Paraaortic lymph node (tissue), 1 donor: Measurements from ENCODE around the genes AIDA, SUSD4 and CAPN8.

- PRO-cap: no peak
Measured at GRCh38 chr1:220706357-220706938, 16.3 kb downstream of the C1orf115 start.

- PRO-cap: no peak
Measured at GRCh38 chr1:220767065-220768130, 19.3 kb downstream of the MTARC2 start.

- PRO-cap: no peak
Measured at GRCh38 chr1:220791290-220791981, 4.7 kb downstream of the MTARC1 start.

GRCh38 chr1:220887441-220887792, 8.2 kb downstream of the HLX start:
- PRO-cap: no peak

DNA sequence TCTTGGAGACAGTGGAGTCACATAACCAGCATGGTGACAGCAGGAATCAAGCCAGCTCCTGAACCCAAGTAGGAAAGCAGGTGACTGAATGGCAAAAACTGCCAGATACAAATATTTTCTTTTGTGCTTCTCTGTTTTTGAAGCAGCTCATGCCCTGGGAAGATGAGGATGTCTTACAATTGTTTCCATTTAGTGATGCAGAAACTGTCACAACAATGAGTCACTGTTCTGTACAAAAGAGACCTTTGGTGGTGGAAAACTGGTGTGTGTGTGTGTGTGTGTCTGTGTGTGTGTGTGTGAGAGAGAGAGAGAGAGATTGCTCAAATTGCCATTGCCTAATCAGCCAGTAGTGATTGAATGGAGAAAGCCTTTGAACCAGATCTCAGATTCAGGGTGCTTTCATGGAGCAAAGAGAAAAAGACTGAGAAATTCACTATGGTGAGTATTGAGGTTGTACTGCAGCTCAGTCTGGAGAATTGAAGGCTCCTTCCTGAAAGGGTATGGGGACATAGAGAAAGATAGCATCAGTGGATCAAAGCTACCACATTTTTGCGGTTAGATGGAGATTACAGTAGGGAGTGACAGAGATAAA, 406.7 kb downstream of the DUSP10 start:
- PRO-cap: no peak

DNA sequence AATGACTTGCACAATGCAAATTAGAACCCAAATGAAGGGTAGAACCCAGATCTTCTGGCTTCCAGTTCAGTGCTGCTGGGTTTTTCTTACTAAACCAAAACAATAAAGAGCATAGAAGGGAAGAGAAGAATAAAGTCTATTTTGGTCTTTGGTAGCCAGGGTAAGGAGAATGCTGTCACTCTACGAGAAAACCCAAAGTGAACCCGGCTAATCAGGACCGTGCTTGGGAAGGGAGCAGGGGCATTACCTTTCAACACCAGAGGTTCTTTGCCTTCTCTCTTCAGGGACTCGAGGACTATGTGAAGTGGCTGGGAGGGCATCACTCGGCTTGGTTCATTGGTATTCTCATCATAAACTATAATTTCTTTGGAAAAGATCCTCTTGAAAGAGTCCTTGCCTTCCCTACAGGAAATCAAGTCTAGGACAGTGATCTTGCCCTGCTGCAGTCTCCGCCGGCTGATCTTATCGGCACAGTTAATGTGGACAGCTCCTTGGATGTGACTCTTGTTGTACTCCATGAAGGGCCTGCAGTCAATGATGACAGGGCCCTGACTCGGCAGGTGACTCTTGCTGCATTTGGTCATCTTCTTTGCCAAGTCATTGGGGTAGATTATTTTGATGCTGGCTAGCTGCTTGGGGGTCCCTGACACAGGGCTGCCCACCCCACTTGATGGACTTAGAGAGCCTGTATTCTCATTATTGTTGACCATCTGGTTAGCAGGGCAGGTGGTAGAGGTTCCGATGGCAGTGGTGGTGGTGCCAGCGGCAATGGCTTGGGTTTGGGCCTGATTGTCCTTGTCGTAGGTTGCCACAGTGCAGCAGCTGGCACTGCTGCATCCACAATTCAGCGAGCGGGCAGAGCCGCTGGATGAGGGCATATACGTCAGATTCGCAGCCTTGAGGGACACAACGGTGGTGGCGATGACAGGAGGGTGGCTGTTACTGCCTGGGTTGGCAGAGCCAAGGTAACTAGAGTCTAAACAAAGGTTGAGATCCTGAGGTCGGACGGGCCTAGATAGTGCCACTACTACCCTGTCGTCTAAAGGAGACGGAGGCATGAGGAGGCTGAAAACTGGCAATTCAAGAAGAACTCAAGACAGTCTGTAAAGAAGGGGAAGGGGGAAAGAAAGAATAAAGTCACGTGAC, 2.8 kb downstream of the DUSP10 start:
- PRO-cap: no peak

- PRO-cap: no peak
Measured at GRCh38 chr1:221743640-221744248, 1.9 kb upstream of the DUSP10 start.

DNA sequence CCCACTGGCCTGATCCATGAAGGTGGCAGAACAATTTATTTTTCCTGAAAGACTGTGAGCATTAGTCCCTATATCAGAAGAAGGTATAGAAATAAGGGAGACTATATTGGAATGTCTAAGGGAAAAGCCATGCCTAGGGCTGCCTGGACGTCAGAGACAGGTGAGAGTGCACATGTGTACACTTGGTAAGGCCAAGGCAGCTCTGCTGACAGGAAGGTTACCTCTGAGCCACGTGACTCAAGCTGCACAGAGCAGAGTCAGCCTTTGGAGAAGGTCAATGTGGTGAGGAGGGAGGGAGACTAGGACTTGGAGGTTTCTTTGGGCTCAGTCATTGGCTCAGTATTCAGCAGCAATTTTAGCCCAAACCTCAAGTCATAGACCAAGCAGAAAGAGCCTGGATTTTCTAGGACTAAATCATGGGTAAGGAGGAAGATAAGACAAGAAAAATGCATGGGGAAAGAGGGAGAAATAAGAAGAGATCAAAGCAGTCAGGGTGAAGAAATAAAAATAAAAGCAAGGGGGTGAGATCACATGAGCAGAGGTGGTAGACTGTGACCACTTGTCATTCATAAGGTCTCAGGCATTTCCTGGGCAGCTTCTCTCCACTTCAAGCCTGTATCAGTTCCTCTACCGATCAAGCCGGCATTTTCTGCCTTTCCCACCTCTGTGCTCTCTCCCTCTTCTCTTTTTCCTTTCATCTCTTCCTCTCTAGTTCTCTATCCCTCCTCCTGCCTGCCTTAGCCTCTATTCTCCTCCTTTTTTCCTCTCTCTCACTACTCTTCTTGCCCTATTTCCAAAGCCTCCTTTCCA, 51.6 kb upstream of the DUSP10 start:
- PRO-cap: no peak

DNA sequence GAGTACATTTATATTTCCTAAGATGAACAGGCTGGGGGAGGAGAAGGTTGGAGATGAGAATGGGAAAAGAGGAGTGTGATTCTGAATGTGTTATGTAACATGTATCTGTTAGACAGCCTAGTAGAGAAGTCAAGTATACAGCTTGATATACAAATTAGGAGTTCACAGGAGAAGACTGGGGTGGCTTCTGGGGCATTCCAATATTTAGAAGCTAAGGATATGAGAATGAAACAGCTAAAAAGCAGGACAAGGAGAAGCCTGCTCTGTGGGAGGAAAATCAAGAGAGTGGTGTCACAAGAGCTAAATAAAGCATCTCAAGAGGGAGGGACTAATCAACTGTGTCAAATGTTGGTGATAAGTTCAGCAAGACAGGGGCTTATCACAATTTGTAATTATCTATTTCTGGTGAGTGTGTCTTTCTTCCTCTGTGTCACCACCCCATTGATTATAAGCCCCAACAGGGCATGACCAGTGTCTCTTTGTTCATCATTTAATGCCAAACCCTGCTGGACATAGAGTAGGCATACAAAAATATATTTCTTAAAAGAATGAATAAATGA, 295.8 kb upstream of the DUSP10 start:
- PRO-cap: no peak

DNA sequence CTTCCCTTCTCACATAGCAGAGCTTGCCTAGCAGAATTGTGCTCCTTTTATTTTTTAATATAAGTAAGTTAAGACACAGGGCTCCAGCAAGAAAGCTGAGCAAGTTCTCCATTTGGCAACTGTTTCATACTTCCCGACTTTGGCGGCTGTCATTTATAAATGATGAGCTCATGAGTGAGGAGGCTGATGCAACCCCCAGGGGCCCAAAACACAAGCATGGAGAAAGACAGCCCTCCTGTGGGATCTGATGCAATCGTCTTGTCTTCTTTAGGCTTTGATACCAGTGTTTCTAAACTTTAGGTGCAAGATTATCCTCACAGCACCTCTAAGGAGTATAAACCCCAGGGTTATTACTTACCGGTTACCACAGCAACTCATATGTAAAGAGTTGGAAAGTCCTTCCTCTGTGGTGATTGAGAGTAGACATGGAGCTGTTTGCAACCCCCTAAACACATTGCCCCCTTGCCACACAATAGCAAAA, 92.5 kb downstream of the HHIPL2 start:
- PRO-cap: no peak

GRCh38 chr1:222711669-222712672, at the start of gene AIDA:
Gene AIDA, minus strand, starts transcription at chr1:222712491.
- PRO-cap: bidirectional peak, plus-strand start at chr1:222712564, minus-strand start at chr1:222712474

DNA sequence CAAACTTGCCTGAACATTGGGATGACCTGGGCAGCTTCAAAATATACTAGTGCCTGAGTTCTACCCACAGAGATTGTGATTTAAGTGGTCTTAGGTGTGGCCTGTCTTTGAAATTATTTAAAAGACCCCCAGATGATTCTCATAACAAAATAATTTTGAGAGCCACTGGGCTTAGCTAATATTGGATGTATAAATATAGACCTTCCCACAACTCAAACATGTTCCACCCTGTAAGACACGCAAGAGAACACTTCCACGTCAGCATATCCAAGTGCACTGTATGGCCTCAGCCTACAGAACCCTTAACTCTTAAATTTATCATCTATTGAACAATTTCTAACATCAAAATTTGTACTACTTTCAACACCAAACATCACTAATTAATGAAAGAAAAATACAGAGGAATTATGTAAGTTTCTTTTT, 2.4 kb downstream of the FAM177B start:
- PRO-cap: no peak

- PRO-cap: no peak
Measured at GRCh38 chr1:222843936-222844498, 29.2 kb downstream of the DISP1 start.

GRCh38 chr1:223363875-223364850, at the start of gene SUSD4:
Gene SUSD4, minus strand, starts transcription at chr1:223364176.
- PRO-cap: bidirectional peak, plus-strand start at chr1:223364329, minus-strand start at chr1:223364114

GRCh38 chr1:223544685-223545404, 120.7 kb downstream of the CAPN8 start:
- PRO-cap: no peak

GRCh38 chr1:223665233-223666059, at the start of gene CAPN8:
Gene CAPN8, minus strand, starts transcription at chr1:223665701.
- PRO-cap: no peak

GRCh38 chr1:223720619-223721579, 8.6 kb downstream of the CAPN2 start:
- PRO-cap: no peak

DNA sequence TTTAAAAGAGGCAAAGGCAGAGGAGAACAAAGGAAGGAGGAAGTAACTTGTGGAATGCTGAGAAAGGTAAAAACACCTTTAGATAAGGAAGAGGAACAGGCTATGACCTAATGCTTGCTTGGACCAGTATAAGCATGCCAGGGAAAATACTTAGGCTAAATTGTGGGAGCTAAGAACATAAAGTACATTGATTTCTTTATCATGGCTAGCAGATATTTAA, 28.1 kb downstream of the CAPN2 start:
- PRO-cap: no peak

DNA sequence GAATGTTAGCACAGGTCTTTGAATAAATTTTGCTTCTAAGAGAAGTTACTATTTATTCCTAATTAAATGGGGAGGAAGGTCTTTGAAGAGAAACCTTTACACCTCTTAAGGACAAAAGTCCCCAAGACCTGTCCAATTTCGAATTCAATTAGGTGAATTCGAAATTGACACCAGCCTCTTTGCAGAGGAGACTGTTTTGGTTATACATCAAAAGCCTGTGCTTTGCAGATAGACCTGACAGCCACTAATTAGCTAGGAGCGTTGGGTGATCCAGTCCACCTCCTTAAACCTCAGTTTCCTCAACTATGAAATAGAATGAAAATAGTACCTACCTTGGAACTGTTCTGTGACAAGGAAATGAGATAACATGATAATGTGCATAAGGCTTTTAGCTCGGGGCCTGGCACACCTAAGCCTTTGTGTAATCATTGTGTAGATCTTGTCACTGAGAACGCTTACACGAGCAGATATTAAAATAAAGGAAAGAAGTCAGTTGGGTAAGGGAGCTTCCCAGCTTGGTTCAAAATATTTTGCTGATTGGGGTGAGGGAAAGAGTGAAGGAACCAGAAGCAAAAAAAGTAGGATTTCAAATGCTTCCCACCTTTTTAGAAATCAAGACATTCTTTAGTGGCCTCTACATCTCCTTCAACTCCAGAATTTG, 28.5 kb downstream of the CAPN2 start:
- PRO-cap: no peak

DNA sequence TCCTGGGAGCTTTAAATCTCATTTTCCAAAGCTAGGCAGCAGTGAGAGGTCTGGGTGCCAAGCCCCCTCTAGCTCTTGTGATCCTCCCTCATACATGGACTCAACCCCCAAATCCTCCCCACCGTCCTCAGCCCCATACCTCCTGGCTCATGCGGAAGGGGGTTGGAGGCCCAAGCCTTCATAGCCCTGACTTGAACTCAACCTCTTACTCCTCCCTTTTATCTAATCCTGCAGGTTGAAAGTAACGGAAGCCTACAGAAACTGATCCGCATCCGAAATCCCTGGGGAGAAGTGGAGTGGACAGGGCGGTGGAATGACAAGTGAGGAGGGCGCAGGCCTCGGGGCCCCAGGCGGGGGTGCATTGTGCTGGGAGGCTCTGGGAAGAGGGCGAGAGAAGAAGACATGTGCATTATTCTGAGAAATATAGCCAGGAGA, 38.3 kb downstream of the CAPN2 start:
- PRO-cap: no peak